Trachea (tissue), 1 donor: ENCODE measurements around the genes RNASEH2A and GCDH.

DNA sequence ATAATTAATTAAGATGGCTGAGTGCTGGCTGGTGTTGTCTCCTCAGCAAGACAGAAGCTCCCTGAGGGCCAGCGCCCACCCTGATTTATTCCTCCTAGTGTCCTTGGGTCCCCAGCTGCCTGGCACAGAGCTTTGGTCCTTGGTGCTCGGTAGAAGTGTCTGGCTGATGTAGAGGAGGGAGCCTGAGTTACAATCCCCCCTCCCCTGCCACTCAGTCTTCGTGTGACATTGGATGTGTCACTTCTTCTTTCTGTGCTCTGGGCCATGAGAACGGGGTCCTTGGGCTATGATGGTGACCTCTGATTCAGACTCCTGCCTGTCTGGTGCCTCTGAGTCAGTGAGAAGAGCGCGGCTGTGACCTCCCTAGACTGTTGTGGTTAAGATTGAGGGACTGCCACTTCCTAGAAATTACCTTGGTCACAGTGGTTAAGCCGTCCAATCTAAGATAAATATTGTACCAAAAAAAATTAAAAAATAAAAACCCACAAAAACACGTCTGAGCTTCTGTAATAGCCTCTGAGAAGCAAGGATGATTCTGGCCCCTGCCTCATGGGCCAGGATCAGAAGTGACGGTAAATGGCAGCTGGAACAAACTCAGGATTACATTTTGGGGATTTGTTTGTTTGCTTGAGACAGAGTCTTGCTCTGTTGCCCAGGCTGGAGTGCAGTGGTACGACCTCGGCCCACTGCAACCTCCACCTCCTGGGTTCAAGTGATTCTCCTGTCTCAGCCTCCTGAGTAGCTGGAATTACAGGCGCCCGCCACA, 9.2 kb downstream of the ACP5 start:
- PRO-cap: no peak

- PRO-cap: no peak
These were observed 26.8 kb downstream of the ZNF627 start for GRCh38 chr19:11624084-11624476.

DNA sequence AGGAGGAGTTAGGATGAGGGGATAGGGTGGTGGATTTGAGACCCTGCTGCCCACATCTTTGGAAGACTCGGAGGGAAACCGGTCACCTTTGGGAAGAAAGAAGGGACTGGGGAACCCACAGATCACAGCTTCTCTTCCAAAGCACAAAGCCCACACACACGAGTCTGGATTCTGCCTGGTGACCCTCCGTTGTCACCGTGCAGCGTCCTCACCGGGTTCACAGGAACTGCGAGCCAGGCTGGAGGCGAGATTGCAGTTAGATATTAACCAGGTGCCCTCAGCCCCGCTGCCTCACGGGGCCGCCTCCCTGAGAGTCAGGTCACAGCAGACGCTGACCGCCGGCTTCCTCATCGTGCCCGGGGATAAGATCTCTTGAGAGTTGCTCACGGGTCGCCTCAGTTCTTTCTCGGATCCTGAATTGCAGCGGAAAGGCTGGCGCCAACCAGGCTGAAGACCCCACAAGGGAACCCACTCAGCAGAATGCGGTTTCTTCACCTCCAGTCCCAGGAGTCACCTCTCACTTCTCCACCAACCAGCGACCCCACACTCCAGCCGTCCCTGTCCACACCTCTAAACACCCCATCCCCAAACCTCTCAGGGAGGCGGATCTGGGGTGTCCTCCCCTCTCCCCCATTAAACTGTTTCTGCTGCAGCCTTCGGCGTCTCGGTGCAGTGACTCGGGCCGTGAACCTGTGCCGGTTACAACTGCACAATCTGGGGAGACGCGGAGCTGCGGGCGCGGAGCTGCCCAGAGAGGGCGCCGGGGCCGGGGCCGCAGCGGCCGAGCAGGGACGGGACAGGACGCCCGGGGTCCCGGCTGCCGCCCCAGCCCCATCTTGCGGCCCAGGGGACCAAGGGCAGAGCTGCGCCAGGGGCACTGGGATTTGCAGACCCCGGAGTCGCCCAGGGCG, 669 bp downstream of the ZNF823 start:
- PRO-cap: no peak

DNA sequence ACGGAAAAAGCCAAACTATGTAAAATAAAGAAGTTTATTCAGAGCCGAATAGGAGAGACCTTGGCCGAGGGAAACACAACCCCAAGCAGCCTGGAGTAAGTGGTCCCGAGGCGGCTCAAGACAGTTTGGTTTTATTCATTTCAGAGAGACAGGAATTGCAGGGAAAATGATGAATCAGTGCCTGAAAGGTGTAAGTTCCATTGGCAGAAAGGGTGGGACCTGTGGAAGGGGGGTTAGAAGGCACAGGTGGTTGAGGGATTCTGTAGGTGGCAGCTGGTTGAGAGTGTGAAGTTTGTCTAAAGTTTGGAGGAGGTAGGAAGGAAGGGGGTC, 823 bp downstream of the ZNF700 start:
- PRO-cap: no peak

- PRO-cap: unidirectional peak, plus-strand start at chr19:12293912; bidirectional peak, plus-strand start at chr19:12294110, minus-strand start at chr19:12293929
These were observed 982 bp downstream of the ZNF44 start for GRCh38 chr19:12293527-12294275.

- PRO-cap: no peak
These were observed 1.9 kb upstream of the ZNF44 start for GRCh38 chr19:12296620-12296986.

DNA sequence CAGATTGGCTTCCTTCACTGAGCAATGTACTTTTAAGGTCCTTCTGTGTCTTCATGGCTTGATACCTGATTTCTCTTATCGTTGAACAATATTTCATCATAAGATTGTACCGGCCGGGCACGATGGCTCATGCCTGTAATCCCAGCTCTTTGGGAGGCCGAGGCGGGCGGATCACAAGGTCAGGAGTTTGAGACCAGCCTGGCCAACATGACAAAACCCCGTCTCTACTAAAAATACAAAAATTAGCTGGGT, 4.6 kb downstream of the ZNF791 start:
- PRO-cap: no peak

DNA sequence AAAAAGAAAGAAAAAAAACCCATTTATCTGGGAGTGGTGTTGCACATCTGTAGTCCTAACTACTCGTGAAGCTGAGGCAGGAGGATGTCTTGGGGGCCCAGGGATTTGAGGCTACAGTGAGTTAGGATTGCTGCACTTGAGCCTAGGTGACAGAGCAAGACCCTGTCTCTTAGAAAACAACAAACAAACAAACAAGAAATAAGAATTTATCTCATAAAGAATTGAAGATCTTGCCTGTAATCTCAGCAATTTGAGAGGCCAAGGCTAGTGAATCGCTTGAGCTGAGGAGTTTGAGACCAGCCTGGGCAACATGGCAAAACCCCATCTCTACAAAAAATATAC, 12.2 kb downstream of the ZNF791 start:
- PRO-cap: no peak

DNA sequence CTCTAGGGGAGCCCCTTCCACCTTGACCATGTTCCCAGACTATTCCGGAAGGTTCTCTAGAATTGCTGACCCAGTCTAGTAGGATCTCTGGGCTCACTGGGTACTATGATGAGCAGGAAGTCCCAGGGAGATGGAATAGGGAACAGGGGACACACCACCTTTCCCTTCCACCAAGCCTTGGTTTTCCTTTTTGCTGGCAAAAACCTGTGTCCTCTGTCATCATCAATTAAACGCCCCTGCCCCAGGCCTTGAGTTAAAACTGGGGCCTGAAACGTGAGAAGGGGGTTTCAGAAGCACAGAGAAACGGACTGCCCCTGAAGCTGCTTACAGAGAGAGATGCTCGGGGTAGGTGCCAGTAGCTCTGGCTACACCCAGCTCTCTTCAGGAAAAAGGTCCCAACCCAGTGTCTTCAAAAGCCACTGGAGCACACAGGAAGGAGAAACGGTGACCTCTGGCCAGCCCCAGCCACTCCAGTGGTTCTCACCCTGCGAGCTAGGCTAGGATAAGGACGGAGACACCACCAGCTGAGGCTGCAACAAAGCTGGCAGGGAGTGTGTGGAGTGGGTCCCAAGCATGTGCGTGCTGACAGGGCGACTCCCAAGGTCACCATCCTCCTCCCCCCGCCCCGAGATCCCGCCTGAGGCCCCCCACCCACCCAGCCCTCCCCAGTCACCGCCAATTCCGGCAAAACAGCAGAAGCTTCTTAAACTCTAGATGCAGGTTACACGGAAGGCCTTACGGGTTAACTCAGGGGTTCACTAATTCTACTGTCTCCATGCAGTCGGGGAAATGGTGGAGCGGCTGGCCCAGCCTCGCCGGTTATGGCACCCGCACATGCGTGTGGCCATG, 3.8 kb upstream of the FBXW9 start:
- PRO-cap: no peak

DNA sequence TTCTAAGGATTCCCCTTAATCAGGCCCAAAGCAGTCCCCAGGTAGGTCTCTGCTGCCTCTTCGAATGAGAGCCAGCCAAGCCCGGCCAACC, 2.3 kb downstream of the TNPO2 start:
- PRO-cap: no peak

DNA sequence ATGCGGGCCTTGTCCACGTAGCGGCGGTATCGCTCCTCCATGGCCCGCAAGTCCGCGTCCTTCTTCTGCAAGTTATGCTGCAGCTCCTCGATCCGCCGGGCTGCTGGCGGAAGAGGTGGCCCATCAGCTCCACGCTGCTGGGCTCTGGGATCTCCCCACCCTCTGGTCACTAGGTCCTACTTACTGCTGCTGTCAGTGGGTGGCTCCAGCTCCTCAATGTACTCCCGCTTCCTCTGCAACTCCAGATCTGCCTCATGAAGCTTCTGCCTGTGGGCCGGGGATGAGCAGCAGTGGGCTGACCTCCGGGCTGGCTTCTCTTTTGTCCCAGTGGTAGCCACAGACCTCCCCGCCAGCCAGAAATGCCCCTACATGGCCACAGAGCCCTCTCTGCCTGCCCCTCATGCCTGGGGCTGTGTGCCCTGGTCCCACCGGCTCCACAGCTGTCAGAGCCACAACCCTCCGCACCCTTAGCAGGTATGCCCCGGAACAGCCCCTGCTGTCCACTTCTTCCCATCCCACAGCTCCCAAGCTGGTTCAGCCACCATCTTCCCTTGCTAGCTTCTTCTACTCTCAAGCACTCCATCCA, 10.4 kb downstream of the HOOK2 start:
- PRO-cap: no peak

DNA sequence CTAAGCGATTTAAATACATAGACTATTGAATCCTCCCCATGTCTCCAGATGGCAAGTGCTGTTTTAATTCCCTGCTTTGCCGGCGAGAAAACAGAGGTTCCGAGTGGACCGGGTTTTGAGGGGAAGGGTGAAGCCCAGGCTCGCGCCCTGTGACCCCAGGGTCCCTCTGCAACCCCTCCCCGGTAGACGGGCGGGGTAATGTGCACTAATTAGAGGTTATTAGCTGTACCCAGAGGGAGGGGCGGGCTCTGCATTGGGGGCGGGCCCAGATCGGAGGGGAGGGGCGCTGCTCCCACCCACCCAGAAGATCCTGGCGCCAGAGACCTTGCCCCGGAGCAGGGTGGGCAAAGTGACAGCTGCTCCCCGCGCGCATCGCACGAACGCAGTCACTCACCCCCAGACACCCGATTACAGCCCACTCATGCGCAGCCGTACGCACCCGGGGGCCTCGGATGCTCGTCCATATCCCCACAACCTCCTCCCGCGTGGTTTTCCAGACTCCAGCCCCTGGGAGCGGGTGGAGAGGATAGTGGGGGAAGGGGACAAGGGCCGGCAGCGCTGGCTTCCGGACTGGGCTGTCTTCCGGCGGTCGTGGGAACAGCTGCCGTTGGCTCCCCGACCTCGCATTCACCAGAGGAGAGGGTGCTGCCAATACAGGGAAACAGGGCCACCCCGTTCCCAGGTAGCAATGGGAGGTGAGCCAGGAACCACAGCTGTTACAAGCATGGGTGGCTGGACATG, 2.7 kb upstream of the HOOK2 start:
- PRO-cap: bidirectional peak, plus-strand start at position 333 of the sequence, minus-strand start at position 184 of the sequence; bidirectional peak, plus-strand start at position 626 of the sequence, minus-strand start at position 629 of the sequence

GRCh38 chr19:12786064-12786870, 5.0 kb upstream of the JUNB start:
- PRO-cap: bidirectional peak, plus-strand start at chr19:12786232, minus-strand start at chr19:12786183; bidirectional peak, plus-strand start at chr19:12786780, minus-strand start at chr19:12786644

- PRO-cap: no peak
These were observed 304 bp downstream of the JUNB start for GRCh38 chr19:12791705-12791874.

GRCh38 chr19:12800738-12801458, 702 bp downstream of the PRDX2 start:
- PRO-cap: no peak

GRCh38 chr19:12806324-12807261, at the start of gene RNASEH2A:
RNASEH2A (plus strand) TSS chr19:12806584.
- PRO-cap: no peak

DNA sequence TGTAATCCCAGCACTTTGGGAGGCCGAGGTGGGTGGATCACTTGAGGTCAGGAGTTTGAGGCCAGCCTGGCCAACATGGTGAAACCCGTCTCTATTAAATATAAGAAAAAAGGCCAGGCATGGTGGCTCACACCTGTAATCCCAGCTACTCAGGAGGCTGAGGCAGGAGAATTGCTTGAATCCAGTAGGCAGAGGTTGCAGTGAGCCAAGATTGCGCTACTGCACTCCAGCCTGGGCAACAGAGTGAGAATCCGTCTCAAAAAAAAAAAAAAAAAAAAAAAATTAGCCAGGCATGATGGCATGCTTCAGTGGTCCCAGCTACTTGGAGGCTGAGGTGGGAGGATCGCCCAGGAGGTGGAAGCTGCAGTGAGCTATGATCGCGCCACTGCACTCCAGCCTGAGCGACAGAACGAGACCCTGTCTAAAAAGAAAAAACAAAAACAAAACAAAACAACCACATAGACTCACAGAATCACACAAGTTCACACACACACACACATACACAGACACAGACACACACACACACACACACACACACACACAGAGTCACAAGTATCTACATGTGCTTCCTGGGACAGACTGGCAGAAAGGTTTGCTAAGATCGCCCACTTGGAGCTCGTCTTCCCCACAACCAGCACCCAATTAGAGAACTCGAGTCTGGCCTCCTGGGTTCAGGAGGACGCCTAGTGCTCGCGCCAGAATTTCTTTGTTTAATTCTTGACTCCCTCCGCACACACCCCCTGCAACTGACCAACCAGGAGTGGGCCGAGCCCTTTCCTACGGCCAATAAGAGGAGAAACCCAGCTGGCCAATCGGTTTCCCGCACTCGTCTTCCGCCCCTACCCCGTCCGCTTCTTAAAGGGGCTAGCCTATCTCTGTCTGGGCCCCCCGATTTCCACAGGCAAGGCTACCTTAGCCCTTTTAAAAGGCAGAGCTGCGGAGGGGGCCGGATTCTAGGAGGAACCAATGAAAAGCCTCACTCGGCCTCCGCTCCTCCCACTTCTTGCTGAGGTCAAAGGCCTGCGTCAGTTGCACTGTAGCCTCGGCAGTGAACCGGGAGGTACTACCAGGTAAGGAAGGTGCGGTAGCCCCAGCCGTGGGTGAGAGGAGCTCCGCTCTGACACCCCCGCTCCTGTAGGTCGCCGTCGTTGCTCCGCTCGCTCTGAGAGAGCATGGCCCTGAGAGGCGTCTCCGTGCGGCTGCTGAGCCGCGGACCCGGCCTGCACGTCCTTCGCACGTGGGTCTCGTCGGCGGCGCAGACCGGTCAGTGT, at the start of gene GCDH:
GCDH (plus strand) TSS at position 1,028 of the 1,271 bp plus-strand sequence.
- PRO-cap: bidirectional peak, plus-strand start at position 1,048 of the sequence, minus-strand start at position 740 of the sequence

DNA sequence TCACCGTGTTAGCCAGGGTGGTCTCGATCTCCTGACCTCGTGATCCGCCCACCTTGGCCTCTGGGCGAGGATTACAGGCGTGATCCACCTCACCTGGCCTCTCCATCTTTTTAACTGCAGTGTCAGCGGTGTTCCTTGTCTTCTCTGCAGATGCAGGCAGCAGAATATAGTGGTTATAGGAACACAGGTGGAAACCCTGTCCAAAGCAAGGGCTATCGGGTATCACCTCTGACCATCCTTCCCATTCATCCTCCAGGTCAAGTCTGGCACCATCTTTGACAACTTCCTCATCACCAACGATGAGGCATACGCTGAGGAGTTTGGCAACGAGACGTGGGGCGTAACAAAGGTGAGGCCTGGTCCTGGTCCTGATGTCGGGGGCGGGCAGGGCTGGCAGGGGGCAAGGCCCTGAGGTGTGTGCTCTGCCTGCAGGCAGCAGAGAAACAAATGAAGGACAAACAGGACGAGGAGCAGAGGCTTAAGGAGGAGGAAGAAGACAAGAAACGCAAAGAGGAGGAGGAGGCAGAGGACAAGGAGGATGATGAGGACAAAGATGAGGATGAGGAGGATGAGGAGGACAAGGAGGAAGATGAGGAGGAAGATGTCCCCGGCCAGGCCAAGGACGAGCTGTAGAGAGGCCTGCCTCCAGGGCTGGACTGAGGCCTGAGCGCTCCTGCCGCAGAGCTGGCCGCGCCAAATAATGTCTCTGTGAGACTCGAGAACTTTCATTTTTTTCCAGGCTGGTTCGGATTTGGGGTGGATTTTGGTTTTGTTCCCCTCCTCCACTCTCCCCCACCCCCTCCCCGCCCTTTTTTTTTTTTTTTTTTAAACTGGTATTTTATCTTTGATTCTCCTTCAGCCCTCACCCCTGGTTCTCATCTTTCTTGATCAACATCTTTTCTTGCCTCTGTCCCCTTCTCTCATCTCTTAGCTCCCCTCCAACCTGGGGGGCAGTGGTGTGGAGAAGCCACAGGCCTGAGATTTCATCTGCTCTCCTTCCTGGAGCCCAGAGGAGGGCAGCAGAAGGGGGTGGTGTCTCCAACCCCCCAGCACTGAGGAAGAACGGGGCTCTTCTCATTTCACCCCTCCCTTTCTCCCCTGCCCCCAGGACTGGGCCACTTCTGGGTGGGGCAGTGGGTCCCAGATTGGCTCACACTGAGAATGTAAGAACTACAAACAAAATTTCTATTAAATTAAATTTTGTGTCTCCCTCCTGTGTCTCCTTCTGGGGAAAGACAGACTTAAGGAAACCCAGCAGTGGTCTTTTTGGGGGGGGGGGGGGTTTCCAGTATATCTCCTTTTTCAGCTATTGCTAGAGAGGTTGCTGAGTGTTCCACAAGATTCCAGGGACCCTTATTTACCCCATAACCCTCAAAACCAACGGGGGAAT, 1.9 kb upstream of the RAD23A start:
- PRO-cap: no peak

- PRO-cap: no peak
These were observed 3.9 kb downstream of the GADD45GIP1 start for GRCh38 chr19:12952848-12953897.

DNA sequence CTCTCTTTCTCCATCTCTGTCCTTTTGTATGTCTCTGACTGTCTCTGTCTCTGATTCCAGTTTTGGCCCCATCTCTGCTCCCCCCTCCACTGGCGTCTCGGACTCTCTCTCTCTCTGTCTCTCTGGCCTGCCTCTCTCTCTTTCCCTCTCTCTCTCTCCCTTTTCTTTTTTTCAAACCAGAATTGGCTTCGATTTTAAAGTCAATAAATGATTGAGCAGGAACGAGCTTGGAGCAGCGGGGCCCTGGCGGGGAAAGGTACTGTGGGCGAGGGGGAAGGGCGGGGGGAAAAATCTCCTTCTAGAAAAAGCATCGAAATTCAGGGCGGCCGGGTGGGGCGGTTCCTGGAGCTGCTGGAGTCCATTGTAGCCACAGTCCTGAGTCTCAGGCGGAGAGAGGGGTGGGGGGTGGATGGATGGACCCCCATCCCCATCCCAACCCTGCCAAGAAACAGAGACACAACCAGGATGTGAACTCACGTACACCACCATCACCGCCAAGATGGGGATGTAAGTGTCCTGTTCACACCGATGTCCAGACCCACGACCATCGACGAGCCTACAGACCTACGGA, 3.0 kb downstream of the NFIX start:
- PRO-cap: no peak